ENCODE measurements around a stretch of chr20.

- PRO-cap = no peak
Measured at GRCh38 chr20:38350496-38351173, 4.4 kb downstream of the LBP start.

GRCh38 chr20:38446376-38447336, 26.0 kb upstream of the RALGAPB start:
- PRO-cap = unidirectional peak, plus-strand start at chr20:38446696

GRCh38 chr20:38499380-38499914, 26.8 kb downstream of the RALGAPB start:
- PRO-cap = no peak

GRCh38 chr20:38541605-38542163, 39.3 kb upstream of the ADIG start:
- PRO-cap = no peak

GRCh38 chr20:38578929-38579638, 1.9 kb upstream of the ADIG start:
- PRO-cap = no peak

- PRO-cap = no peak
Measured at GRCh38 chr20:38805861-38806679, 573 bp downstream of the PPP1R16B start.

DNA sequence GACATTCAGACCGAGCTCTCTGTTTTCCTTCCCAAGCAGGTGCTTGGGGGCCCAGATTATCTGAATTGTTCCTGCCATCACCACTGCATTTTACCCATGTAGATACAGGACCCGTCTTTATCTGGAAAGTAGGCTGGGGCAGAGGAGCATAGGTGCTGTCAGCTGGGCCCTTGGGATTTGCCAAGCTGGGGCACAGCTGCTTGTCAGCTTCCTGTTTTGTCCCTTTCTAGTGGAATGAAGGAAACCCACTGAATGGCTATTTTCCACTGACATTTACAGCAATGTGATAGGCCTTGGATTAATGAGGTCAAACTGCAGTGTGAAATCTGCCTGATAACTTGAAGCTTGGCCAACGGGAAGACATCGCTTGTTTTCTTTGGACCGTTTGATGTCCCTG, 6.6 kb downstream of the PPP1R16B start:
- PRO-cap = no peak

GRCh38 chr20:38907828-38908674, 18.2 kb upstream of the FAM83D start:
- PRO-cap = no peak

GRCh38 chr20:38970436-38970586, 8.2 kb downstream of the DHX35 start:
- PRO-cap = no peak

- PRO-cap = no peak
Measured at GRCh38 chr20:39023632-39024083, 61.5 kb downstream of the DHX35 start.

- PRO-cap = no peak
Measured at GRCh38 chr20:39886761-39887108, 802.3 kb downstream of the MAFB start.

DNA sequence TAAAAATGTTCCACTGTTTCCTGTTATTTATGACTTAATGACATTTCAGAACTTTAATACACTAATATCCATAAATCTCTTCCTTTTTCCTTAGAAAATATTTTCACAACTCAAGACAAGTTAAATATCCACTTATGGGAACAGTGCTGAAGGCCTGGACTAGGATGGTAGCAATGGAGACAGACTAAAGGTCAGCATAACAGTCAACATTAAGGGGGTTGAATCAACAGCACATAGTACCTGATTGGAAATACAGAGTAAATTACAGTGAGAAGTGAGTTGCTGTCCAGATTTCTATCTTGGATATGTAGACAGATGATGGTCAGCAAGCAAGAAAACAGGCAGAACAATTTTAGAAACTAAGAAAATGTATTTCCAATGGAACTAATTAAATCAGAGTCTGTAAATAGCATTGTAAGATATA, 682.9 kb downstream of the MAFB start:
- PRO-cap = no peak

DNA sequence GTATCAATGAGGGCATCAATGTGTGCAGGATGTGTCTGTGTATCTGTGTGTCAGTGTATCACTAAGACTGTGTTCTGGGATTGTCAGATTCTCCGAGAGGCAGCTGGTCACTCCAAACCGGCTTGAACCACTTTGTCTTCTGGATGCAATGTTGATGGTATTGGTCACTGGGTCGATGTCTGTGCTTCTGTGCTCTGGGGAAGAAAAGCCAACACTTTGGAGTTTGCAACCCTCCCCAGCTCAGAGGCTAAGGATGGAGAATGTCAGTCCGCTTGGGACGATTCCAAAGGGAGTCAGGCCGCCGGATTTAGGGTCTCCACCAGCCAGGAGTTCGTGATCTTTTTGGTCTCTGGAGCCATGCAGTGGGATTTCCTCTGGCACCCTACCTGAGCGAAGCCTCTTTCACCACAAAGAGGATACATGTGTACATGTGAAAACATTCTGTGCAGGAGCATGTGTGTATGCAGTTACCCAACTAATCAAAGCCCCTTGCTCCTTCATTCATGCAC, 5.1 kb downstream of the MAFB start:
- PRO-cap = no peak

DNA sequence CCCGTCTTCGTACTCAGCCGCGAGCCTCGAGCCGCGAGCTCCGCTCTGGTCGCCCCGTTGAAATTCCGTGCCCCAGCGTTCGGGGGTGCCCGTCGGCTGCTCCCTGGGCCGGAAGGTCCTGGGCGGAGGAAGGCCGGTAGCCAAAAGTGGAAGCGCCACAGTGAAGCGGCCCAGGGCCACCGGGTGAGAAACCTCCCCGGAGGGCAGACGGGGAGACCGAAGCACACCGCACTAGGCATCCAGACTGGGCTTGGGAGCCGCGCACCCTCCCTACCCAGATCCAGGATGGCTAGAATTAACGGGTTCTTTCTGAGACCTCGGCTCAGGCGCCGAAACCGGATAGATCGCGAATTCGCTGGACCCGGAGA, 1.3 kb upstream of the MAFB start:
- PRO-cap = no peak

DNA sequence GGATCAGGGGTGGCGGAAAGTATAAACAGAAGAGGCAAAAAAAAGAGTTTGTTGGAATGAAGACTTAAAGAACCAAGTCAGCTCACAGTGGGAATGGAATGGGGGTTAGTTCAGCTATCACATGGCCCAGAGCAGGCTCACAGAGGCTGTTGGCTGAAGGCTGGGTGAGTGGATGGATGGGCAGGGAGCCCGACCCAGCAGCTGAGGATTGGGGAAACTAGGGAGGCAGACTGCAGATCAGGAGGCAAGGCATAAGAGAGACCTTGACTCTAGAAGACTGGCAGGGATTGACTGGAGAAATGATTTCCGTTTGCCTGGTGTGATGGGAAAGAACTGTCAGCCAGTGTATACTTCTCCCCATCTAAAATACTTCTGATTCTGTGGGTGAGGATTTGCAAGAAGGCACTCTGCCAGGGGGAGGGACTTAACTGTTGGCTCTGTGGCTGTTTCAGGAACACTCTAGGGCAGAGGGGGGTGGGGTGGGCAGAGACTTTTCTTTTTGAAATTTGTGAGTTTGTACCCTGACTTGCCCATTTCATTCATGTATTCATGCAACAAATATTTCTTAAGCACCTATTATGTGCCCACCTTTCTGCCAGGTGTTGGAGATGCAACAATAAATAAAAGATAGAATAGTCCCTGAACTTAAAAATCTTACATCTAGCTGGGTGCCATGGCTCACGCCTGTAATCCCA, 15.8 kb upstream of the TOP1 start:
- PRO-cap = no peak

GRCh38 chr20:41017658-41018197, 10.9 kb upstream of the TOP1 start:
- PRO-cap = no peak

DNA sequence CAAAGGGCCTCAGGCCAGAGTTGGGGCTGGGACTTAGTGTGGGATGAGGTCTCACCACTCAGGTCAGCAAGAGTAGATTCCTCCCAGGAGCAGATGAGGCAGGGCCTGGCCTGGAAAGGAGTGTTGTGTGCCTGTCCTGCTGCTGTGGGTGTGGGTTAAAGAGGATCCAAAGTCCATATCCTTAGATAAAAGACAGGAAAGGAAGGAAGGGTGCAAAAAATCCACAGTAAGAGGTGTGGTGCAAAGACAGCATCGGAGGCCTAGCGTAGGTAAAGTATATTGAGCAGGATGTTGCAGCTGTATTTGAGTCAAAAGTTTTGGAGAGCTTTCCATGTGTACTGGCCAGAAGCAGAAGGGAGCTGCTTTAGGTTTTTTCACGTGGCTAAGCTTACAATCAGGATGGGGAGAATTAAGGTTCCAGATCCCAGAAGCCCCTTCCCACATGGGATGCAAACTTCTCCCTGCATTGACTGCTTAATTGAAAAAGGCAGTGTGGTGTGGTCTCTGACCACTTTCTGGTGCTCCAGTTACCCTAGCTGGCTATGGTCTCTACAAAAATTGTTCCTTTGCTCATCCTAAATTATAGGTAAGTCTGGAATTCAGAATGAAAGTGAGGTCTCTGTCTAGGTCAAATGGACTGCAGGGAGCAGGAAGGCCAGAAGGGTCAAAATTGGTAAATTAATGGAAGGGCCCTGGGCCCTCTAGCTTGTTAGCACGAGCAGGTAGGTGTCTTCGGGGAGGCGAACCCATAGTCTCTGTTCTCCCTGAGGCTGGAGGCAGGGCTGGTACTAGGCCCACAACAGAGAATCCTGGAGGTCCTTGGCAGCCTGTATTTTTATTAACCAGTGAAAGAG, 12.6 kb upstream of the PLCG1 start:
- PRO-cap = no peak

DNA sequence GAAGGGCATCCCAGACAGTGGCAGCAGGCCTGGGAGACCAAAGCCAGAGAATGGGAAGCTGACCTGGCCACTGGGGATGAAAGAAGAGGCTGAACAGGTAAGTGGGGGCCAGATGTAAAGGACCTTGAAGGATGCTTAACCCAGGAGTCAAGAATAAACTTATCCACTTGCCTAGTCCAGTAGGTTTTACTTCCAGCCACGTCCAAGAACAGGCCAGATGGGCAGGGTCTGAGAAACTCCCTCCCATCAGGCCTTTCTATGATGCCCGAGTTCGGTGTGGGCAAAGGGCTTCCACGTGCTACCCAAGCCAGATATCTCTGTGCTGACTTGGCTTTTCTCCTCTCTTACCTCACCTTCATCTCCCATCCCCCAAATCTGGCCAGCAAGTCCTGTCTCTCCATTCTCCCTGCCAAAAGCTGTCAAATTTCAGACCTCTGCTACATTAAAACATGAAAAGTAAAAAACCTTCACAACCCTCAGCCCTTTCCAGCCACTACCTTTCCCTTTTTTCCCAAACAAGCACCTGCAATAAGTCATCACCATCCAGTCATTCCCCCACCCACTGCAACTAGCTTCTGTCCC, 11.5 kb upstream of the PLCG1 start:
- PRO-cap = no peak

GRCh38 chr20:41135204-41135949, 2.0 kb upstream of the PLCG1 start:
- PRO-cap = no peak

DNA sequence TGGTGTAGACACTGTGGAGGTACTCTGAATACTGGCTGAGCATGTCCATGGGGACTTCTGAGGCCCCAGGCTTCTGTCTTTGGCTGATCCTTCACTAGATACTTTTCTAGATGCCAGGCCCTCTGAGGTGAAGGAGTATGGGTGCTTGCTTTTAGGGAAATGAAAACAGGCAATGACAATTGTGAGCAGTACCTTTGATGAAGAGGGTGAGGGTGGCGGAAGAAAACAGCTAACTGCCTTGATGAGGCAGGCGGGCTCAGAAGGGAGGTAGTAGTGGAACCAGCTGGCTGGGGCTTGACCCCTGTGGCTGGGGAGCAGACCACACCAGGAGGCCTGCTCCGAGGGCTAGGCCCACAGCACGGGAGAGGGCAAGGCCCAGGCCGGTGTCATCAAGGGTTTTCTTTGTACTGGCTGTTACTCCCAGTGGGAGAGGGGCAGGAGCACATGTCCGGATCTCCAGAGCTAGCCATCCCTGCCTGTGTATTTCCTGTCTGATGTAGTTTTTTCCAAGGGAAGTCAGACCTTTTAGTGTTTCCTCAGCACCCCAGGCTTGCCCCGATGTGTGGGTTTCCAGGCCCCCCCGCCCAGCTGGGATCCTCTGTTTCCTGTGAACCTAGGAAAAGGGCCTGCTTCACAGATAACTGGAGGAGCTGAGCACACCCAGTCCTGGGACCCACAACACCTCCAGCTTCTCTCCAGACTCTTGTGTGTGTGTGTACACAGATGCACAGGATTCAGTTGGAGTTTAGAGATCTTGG, 4.0 kb downstream of the PLCG1 start:
- PRO-cap = no peak